Right lobe of liver (tissue), 4 donors: ENCODE results near the gene SORCS3.

DNA sequence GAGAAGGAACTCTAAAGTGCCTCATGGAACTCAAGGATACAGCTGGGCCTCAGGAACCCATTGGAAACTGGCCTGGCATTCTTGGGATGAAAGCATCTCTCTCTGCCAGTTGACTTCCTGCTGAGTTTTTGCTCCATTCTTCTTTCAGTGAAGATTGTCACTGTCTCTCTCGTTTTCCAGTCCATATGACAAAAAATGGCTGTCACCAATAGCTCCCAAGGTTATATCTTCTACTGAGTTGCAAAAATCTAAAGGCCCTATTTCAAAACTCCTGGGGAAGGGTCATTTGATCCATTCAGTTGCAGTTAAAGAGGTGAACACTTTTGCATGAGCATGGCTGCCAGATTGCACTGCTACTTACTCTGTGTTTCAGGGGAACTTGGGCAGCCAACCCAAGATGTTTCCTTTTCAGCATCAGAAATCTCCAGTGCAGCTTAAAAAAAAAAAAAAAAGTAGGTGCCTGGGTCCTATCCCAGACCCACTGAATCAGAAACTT is 24.9 kb downstream of the CFAP58 start:
- PRO-cap, 4 experiments, result peak in 3 of 4 experiments; most common plus-strand start position 265 of the sequence (in 3)
- RAMPAGE, long total RNA, 2 experiments, result no peak in any of the 2 experiments

DNA sequence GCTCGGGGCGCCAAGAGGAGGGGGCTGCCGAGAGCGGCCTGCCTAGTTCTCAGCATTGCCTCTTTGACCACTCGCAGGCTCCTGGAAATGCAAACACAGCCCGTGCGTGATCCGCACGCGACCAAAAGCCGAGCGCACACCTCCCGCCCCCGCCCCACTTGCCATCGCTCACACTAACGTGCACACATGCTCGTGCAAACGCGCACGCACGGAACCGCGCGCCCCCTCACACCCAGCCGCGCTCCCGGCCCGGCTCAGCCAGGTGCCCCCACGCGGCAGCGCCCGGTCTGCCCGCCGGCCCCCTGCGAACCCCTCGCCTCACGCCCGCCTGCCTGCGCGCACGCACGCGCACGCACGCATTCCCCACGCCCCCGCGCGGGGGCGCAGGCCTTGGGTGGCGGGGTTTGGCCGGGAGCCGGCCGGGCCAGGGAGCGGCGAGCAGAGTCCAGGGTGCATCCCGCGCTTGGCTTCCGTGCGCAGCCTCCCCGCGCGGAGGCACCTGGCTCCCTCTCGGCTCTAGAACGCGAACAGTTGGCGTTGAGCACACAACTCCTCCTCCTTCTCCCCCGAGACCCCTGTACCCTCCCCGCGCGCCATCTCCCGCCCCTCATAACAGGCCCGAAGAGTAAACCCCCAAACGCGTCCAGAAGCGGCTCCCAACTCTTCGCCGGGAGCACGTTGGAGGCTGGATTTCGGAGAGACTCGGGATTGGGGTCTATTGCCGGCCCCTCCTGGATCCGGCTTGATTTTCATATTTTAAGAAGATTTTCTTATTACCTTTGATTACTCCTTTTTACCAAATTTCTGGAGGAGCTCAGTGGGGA is 672 bp upstream of the SORCS3 start:
- PRO-cap, 4 experiments, result no peak in any of the 4 experiments
- RAMPAGE, long total RNA, 2 experiments, result no peak in any of the 2 experiments

DNA sequence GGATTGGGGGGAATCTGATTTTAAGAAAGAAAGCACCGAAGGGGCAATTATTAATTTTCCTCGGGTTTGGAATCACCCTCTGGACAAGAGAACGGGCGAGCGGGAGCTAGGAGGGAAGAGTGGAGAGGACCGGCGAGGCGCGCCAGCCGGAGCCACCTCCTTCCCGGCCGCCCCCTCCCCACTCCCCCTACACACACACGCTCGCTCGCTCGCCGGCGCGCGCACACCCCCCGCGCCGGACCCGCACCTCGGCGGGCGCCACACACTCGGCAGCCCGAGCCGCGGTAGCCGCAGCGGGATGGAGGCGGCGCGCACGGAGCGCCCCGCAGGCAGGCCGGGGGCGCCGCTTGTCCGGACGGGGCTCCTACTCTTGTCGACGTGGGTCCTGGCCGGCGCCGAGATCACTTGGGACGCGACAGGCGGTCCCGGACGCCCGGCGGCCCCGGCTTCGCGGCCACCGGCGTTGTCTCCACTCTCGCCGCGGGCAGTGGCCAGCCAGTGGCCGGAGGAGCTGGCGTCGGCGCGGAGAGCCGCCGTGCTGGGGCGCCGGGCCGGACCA is at the start of gene SORCS3:
TSS of gene SORCS3 (plus strand) at position 261 of the 559 bp plus-strand sequence.
- PRO-cap, 4 experiments, result no peak in any of the 4 experiments
- RAMPAGE, long total RNA, 2 experiments, result no peak in any of the 2 experiments

GRCh38 chr10:106997522-106998259 is 166.8 kb downstream of the SORCS1 start:
- PRO-cap, 4 experiments, result peak in 4 of 4 experiments; most common plus-strand start chr10:106997984 (in 4); most common minus-strand start chr10:106997842 (in 1)
- RAMPAGE, long total RNA, 2 experiments, result no peak in any of the 2 experiments

GRCh38 chr10:109899962-109900403 is 23.3 kb downstream of the XPNPEP1 start:
- PRO-cap, 4 experiments, result no peak in any of the 4 experiments
- RAMPAGE, long total RNA, 2 experiments, result no peak in any of the 2 experiments

DNA sequence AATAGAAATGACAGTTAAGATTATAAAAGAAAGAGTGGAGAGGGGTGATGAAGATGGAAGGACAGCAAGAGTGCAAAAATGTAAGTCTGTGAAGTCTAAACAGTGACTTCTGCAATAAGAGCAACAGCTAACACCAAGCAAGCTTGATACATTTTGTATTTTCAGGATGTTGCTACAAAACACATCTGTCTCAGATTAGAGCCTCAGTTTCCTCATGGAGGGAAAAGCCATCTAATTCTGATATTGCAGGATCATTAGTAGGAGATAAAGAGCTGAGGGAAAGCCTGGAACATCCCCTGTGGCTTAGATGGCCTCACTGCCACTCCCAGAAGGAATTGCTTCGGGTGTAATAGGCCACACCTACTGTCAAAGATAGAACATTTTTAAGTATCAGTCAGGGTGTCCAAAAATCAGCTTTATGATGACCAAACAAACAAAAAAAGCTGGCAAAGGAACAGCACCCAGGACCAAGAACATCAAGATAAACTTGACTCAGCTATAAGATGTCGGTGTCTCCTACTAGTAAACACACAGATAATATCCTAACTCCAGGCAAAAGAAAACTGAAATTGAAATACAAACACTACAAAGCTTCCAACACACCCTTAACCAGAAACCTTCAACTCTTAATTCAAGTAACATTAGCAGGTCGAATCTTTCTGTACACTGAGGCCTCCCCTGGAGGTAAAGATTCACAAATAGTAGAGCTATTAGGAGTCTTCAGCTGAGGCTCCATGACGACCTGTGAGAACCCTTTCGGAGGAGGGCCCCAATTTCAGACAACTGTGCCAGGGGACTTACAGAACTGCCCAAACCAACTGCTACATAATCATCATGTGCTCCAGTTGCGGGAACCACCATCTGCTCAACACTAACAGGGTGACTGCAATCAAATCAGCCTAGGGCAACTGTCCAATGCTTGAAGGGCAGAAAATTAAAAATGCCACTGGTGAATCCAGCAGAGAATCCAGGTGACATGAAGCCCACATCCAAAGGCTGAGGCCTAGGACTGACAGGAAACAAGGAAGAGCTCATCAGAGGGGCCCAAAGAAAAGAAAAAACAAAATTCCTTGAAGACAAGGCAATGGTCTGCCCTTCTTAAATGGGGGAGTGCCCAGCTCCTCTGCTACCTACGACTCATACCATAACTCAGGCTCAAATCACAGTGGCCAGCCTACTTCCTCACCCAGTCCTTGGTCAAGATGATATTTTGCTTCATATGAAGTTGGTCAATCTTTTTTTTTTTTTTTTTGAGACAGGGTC is 20.3 kb downstream of the XPNPEP1 start:
- PRO-cap, 4 experiments, result no peak in any of the 4 experiments
- RAMPAGE, long total RNA, 2 experiments, result no peak in any of the 2 experiments

GRCh38 chr10:109982023-109982591 is 25.7 kb upstream of the ADD3 start:
- PRO-cap, 4 experiments, result no peak in any of the 4 experiments
- RAMPAGE, long total RNA, 2 experiments, result no peak in any of the 2 experiments

- PRO-cap, 4 experiments, result peak in 2 of 4 experiments; most common plus-strand start chr10:110007209 (in 2)
- RAMPAGE, long total RNA, 2 experiments, result no peak in any of the 2 experiments
Measured at GRCh38 chr10:110006628-110007534, 903 bp upstream of the ADD3 start.

- PRO-cap, 4 experiments, result peak in 4 of 4 experiments; most common minus-strand start chr10:110007812 (in 2)
- RAMPAGE, long total RNA, 2 experiments, result no peak in any of the 2 experiments
Measured at GRCh38 chr10:110007535-110007883, 275 bp upstream of the ADD3 start.

DNA sequence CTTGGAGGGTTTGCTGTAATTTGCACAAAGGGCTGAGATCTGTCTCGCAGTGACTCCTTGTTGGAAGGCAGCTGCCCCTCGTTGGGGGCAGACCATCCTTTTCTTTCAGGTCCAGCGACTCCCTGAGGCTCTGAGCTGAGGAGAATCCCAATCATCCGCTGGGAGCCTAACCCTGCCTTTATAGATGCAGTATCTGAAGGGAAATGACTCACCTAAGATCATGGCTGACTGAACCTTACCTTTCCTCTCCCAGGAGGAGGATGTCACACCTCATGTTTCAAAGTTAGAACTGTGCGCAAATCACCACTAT is 36.4 kb upstream of the MXI1 start:
- PRO-cap, 4 experiments, result no peak in any of the 4 experiments
- RAMPAGE, long total RNA, 2 experiments, result no peak in any of the 2 experiments

- PRO-cap, 4 experiments, result no peak in any of the 4 experiments
- RAMPAGE, long total RNA, 2 experiments, result no peak in any of the 2 experiments
Measured at GRCh38 chr10:110226556-110226784, 19.1 kb downstream of the MXI1 start.

- PRO-cap, 4 experiments, result no peak in any of the 4 experiments
- RAMPAGE, long total RNA, 2 experiments, result no peak in any of the 2 experiments
Measured at GRCh38 chr10:110274538-110275046, 30.1 kb downstream of the SMNDC1 start.

DNA sequence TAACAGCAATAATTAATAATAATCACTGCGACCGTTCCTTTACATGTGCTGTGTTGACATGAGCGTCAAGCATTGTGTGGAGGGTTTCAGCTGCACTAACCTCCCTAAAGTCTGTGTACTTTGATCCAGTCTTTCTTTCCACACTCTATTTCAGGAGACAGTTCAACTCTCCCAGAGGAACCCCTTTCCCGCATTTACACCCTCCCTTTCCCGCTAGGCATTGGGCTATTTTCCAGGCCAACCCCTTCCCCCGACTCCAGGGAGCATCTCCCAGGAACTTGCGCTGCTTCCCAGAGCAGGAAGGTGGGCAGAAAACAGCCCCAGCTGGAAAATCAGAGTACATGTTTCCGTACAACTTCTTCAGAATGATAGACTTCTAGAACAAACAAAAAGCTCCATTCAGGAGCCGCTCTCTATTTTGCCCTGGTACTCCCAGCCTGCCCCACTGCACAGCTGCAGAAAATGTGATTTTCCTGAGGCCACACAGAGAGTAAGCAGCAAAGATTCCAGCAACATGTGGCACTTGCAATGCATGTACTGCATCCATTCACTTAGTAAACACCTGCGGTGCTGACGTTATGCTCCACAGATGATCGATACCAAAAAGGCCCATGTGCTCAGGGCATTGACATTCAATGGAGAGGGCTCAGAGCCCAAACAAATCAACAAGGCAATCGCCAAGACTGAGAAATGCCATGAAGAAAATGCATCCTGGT is 35.6 kb upstream of the DUSP5 start:
- PRO-cap, 4 experiments, result peak in 3 of 4 experiments; most common plus-strand start position 628 of the sequence (in 3); most common minus-strand start position 518 of the sequence (in 2)
- RAMPAGE, long total RNA, 2 experiments, result no peak in any of the 2 experiments

- PRO-cap, 4 experiments, result peak in 3 of 4 experiments; most common plus-strand start chr10:110498411 (in 3); most common minus-strand start chr10:110498460 (in 3)
- RAMPAGE, long total RNA, 2 experiments, result no peak in any of the 2 experiments
Measured at GRCh38 chr10:110498048-110499046, 640 bp downstream of the DUSP5 start.

- PRO-cap, 4 experiments, result peak in 2 of 4 experiments; most common plus-strand start chr10:110504217 (in 1); most common minus-strand start chr10:110504586 (in 2)
- RAMPAGE, long total RNA, 2 experiments, result no peak in any of the 2 experiments
Measured at GRCh38 chr10:110503693-110504856, 6.4 kb downstream of the DUSP5 start.

DNA sequence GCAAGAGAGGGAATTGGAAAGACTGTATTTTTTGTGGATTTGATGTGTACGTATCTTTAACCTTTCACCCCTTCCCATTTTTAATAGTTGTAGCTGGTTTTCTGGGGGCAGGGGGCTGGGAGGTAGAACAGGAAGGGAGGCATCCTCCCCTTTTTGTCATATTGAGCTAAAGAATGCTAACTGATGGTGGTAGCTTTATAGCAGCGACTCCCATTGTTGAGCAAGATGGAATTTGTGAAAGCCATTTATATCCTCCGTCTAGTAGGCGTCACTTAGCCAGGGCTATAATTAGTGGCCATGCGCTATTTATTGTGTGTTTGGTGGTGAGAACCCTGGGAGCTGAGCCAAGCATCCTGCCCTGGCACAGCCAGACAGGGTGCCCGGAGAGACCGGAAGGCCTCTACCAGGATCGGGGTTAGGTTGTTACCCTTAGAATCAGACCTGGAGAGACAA is 11.4 kb downstream of the DUSP5 start:
- PRO-cap, 4 experiments, result no peak in any of the 4 experiments
- RAMPAGE, long total RNA, 2 experiments, result no peak in any of the 2 experiments

DNA sequence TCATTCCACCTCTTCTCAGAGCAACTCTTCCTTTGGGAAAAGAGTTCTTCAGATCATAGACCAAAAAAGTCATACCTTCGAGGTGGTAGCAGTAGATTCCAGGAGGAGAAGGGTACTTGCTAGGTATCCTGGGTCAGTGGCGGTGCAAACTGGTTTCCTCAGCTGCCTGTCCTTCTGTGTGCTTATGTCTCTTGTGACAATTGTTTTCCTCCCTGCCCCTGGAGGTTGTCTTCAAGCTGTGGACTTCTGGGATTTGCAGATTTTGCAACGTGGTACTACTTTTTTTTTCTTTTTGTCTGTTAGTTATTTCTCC is 13.4 kb downstream of the DUSP5 start:
- PRO-cap, 4 experiments, result no peak in any of the 4 experiments
- RAMPAGE, long total RNA, 2 experiments, result no peak in any of the 2 experiments

- PRO-cap, 4 experiments, result no peak in any of the 4 experiments
- RAMPAGE, long total RNA, 2 experiments, result no peak in any of the 2 experiments
Measured at GRCh38 chr10:110512804-110513698, 15.3 kb downstream of the DUSP5 start.

DNA sequence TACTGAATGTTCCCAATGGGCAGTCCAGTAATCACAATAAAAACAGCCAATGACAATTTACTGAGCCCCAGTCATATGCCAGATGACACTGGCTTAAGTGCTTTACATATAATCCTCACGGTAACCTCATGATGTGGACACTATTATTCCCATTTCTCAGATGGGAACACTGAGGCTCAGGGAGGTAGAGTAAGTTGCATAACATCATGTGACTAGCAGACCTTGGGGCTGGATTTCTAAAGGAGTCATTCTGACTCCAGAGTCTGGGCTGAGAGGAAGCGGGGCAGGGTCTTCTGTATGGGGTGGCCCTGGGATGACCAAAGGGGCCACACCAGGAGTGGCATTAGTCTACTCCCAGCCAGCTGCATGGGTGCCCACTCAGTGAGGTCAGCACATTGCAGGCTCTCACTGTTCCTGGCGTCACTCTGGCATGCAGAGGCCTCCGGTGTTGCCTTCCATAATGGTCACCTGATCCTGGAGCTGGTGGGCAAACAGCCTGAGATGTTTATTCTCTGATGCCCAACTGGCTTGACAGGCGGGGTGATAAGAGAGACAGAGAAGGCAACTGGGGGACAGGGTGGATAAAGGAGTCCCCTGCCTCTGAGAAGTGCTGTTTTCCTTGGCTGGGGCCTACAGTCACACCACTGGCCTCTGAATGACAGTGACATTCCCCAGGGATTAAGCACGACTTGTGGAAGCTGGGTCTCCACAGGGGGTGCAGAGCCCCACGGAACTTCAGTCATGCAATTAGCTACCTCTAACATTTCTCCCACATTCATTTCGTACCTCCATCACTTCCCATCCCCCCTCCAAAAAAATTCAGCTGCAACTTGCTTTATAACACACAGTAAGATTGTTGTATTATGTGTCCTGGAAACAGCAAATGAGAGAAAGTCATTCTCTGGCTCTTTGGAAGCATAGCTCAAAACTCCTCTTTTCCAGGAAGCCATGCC is 7.3 kb upstream of the RBM20 start:
- PRO-cap, 4 experiments, result no peak in any of the 4 experiments
- RAMPAGE, long total RNA, 2 experiments, result no peak in any of the 2 experiments

DNA sequence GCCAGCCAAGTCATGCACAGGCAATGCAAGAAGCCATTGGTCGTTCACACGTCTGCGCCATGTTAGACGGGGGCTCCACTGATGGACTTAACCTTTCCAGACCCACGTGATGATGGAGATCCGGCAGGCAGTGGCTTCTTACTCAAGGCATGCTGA is 54.8 kb downstream of the RBM20 start:
- PRO-cap, 4 experiments, result no peak in any of the 4 experiments
- RAMPAGE, long total RNA, 2 experiments, result no peak in any of the 2 experiments